ENCODE measurements around a stretch of chr22.

GRCh38 chr22:22424292-22424769 is 84.2 kb downstream of the ZNF280B start:
- RRBS: no CpG with 5 or more reads among the region's 13 CpGs

GRCh38 chr22:22547579-22548132 is 11.4 kb downstream of the PRAME start:
- RRBS: no CpG with 5 or more reads among the region's 1 CpG

DNA sequence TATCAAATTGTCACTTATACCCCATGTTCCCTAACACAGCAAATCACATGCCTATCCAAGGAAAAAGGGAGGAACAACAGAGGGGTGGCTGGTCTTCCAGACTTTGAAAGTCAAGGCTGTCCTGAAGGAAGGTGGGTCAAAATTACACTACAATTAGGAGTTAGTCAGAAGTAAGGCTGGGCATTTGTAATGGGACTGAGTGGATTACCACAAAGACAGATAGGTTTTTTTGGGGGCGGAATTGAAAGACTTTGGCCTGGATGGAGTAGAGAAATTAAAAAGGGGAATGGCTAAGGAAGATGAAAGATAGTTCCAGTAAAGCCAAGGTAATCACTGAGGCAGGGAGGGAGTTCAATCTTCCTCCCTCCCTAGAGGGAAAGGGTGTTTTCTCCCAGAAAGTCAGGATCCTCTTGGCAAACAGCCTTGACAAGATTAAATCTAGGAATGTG is 5.8 kb downstream of the PRAME start:
- RRBS: no CpG with 5 or more reads among the region's 1 CpG

DNA sequence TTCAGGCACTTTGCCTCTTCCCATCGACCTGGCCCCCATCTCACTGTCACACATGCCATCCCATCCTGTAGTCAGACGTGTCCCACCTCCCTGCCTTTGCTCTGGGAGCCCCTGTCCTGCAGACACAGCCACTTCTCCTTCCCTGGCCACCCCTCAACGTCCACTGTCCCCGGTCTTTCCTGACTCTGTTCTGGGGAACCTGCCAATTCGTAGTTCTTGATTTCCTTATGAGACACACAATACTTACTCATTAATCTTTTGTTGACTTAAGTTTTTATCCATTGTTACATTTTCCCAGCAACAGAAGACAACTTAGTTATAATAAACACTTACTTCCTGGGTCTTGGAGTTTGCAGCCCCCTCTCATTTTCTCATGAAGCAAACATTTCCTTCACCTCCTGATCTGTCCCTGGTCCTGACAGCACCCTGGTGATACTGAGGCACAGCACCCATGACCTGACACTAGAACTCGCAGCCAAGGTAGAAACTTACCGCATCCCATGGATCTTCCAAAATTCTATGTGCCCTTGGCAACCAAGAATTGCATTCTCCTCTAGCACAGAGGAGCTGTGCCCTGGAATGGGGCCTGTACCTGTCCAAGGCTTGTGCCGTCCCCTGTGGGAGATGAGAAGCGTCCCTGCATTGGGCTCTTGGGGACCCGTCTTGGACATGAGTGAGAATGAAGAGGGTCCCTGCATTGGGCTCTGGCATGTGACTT is 66.9 kb downstream of the GGTLC2 start:
- RRBS: no CpG with 5 or more reads among the region's 10 CpGs

DNA sequence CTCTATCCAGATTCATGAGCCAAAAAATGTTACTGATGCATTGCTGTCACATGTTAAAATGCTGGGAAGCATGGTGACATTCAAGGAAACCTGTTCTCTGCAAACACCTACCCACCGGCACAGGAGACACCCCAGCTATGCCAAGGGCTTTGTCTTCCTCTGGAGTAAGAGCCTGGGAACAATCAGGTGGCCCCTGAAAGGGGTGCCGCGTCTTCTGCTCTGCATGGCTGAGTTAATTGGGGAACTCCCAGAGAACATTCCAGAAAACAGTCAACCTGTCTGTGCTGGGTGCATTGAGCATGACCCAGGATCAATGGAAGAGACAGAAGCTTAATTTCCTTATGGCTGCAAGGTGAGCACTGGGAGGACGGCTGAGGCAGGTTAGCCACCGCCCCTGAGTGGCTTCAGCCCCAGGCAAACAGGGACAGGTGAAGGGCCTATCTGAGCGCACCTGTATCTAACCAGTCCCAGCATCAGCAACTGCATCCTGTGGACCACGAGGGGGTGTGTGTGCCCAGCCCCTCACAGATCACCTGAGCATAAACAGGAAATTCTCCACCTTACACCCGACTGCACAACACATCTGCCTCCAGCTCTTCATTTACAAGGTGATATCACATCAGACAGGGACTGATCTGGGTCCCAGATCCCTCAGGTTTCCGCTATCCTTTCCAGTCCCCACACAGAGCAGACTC is 108.5 kb downstream of the GGTLC2 start:
- RRBS: no CpG with 5 or more reads among the region's 9 CpGs

DNA sequence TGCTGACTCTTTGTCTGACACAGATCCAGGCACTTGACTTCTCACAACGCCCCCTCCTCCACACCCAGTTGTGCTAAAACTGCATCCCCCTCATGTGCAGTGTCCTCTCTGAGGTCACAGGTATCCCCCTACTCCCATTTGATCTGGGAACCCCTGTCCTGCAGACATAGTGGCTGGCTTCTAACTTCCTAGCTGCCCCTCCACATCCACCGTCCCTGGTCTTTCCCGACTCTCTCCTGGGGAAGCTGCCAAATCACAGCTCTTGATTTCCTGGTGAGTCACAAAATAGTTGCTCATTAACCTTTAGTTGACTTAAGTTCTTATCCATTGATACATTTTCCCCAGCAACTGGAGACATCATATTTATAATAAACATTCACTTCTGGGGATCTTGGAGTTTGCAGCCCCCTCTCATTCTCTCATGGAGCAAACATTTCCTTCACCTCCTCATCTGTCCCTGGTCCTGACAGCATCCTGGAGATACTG is 109.6 kb downstream of the GGTLC2 start:
- RRBS: no CpG with 5 or more reads among the region's 3 CpGs

- RRBS: no CpG with 5 or more reads among the region's 9 CpGs
Measured at GRCh38 chr22:22787703-22788323, 99.8 kb upstream of the IGLL5 start.

DNA sequence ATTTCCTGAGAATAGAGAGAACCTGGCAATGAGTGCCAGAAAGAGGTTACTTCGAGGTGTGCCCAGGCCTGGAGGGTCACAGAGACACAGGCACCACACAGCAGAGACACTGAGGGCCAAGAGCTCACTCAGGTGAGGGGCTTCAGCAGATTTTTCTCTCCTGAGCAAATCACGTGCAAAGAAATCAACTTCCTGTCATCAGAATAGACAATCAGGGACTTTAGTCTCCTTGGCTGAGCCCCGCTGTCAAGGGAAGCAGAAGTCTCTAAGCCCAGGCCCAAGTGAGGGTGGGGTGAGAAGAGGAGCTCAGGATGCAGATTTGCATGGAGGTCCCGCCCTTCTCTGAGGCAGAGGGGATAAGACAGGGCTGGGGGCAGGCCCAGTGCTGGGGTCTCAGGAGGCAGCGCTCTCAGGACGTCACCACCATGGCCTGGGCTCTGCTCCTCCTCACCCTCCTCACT is 65.2 kb upstream of the IGLL5 start:
- RRBS: no CpG with 5 or more reads among the region's 6 CpGs

DNA sequence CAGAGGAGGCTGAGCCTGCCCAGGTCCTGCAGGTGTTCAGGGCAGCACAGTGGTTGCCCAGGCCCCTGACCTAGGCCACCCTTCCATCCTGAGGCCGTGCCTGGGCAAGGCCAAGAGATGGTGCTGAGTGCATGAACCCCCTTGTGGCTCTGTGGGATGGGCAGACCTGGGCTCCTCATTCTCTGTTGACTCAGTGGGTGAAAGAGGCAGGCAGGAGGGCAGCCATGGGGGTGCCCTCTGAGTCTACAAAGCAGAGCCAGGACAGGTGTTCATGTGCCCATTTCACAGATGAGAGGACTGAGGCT is 40.2 kb downstream of the IGLL5 start:
- RRBS: no CpG with 5 or more reads among the region's 1 CpG

DNA sequence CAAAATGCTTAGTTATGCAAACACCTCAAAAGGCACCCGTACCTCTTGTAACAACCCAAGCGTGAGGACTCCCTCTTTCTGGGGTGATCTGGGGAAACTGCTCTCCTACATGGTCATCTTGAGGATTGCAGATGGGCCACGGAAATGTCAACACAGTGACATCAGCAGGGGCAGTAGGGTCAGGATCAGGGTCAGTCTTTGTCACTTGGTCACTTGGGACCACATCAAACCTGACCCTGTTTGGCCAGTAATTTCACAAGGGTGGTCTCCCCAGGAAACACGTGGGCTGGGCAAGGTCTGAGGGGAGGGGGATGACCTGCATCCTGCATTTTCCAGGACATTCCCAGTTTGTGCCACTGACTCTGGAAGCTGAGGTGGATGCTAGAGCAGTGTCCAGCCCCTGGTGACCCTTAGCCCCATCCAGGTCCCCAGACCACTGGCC is 42.2 kb downstream of the IGLL5 start:
- RRBS: no CpG with 5 or more reads among the region's 4 CpGs

DNA sequence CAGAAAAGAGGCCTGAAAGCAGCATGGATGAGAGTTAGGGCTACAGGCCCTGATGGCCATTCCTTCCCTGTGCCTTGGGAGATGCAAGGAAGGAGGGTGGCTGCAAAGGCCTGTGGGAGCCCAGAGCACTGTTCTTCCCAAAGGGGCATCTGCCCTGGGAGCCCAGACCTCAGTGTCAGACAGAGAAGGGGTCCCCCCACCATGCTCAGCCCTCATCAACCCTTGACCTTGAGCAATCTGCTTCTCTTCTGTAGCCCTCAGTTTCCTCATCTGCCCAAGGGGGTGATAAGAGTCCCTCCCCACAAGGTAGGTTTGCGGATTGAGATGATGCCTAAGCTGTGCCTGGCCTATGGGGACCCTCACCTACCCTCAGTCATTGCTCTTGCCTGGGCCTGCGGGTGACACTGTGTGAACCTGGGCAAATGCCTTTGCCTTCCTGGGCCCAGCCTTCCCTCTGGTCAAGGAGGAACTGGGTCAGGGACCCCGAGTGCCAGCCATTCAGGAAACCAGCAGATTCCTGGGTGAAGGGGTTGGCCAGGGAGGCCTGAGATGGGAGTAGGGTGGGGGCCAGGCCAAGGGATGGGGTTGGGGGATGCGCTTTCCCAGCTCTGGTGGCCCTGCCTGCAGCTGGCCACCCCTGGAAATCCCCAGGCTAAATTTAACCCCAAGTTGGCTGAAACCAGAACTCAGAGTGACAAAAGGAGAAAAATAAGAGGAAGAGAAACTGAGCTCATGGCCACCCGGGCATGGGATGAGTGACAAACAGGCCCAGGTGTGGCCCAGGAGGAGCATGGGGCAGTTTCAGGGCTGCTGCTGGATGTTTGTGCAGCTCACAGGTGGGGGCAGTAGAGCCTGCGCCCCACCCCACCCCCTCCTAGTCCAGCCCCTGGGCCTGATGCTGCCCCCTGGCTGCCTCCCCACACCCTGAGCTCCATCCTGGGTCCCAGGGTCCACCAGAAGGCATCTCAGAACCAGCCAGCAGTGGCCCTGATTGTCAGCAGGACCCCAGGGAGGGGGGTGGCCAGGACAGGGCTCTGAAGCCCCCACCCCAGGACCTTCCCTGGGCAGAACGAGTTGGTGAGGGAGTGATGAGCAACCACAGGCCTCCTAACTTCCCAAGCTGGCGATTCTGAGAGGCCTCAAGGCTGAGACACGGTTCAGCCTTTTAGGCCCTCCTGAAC is 47.8 kb downstream of the IGLL5 start:
- RRBS: no CpG with 5 or more reads among the region's 9 CpGs

DNA sequence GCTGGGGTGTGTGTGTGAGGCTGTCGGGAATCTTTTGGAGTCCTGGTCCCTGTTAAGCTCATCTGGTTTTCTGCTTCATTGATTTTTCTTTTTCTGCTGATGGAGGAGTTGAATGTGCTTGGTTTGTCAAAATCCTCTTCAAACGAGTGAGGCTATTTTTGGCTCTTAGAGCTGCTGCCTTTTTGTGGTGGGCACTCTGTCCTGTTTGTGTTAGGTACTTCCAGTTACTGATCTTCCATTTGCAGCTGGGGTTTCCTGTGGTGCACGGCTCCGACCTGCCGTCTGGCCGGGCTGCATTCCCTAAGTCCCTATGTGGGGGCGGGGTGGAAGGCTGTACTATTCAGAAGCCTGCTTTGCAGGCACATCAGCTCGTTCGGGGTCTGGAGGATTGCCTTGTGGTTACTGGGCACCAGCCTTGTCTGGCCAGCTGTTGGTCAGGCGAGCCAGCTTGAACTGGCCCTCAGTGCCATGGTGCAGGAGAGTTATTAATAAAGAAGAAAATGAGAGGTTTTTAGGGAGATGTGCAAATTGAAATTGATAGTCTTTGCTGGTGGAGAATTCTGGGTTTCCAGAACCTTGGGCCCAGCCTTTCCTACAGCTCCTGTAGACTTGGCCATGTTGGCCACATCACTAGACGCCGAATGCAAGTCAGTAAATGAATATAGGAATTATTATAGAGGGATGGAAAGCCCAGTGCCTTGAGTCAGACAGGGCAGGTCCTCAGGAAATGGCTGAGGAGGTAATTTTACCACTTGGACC is 3.1 kb downstream of the BCR start:
- RRBS: no CpG with 5 or more reads among the region's 12 CpGs

GRCh38 chr22:23203449-23203967 is 23.2 kb downstream of the BCR start:
- RRBS: no CpG with 5 or more reads among the region's 5 CpGs

GRCh38 chr22:23215438-23216347 is 35.4 kb downstream of the BCR start:
- RRBS: no CpG with 5 or more reads among the region's 13 CpGs

DNA sequence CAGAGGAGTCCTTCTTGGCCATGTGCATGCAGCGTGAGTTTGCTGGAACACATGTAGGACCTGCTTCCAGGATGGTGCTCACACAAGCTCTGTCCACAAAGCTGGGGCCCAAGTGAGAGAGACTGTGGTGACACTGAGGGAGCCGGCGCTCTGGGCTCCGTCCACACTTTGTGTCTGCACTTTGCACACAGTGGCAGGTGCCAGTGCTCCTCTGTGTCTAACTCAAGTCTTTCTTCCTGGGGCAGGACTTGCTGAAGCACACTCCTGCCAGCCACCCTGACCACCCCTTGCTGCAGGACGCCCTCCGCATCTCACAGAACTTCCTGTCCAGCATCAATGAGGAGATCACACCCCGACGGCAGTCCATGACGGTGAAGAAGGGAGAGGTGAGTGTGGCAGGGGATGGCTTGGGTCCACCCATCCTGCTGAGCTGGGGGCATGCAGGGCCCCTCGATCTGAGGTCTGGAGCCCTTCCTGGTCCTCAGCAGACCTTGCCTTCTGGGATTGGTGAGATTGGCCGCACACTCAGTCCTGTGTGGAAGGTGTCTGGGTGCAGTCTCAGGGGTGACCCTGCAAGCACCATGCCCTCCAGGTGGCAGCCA is 93.2 kb downstream of the BCR start:
- RRBS: no CpG with 5 or more reads among the region's 11 CpGs

- RRBS: 27% methylated on average over 8 of the region's 33 CpGs
Measured at GRCh38 chr22:23281707-23282665, 101.7 kb downstream of the BCR start.

DNA sequence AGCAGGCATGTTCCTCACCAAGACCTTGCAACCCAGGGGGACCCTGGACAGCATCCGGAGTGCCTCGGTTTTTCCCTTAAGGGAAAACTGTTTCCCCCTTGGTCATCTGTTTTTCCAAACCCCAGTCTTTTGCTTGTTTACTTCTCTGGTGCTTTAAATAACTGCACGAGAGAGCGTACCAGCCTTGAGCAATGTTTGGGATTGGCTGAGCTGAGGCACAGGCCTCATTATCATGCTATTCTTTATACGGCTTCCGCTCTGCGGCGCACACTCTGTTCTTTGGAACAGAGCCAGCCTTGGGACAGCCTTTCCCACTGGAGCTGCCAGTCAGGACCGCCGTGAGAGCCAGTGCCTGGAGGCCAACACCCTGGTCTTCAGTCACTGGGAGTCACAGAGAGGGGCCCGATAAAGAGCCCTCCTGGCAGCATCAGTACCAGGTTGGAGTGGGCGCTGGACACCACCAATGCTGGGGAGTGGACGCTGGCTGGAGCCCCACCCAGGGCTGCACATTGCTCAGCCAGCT is 125.6 kb downstream of the BCR start:
- RRBS: 100% methylated on average over 1 of the region's 13 CpGs

GRCh38 chr22:23315481-23316229 is 135.3 kb downstream of the BCR start:
- RRBS: no CpG with 5 or more reads among the region's 16 CpGs

DNA sequence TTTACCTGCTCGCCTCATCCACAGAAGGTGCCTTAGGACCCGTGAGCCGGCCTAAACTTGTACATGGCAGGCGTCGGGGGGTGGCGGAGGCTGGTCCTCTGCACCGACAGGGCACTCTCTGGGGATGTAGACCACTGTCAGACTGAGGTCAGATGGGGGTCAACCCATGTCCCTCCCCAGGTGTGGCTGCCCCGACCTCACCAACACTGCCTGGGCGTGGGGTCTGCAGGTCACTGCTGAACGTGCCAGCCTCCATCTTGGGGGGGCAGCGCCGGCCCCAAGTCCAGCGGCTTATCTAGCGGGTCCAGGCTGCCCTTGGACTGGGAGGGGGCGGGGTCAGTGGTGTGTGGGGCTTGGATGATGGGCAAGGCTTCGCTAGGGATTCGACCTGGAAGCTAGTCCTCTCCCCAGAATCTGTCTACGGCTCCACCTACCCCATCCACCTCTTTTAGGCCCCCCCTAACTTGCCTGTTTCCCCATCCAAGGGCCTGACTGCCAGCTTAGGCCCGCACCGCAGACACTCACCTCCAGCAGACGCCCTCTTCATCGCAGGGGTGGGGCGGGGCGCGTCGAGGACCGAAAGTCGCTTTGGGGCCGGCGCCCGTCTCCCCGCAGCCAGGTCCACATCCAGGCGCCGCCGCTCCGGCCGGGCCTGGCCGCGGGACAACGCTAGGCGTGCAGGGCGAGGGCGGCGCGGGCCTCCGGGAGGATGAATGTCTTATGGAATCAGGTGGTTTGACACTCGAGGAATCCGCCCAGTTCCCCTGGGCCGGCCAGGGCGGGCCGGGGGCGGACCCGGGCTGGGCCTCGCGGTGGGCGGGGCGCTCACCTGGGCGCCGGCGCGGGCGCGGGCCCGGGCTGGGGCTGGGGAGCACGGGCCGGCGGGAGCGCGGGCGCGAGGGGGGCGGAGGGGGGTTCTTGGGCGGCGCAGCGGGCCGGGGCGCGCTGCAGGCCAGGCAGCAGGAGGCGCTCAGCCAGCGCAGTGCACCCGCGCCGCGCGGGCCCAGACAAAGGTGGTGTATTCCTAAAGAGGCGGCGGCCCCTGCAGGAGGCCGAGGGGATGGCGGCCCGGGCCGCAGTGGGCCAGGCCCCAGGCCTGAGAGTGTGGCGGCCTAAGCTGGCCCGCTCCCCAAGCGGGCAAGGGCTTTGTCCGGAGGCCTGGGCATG is 177.9 kb downstream of the IGLL1 start:
- RRBS: 35% methylated on average over 40 of the region's 95 CpGs

DNA sequence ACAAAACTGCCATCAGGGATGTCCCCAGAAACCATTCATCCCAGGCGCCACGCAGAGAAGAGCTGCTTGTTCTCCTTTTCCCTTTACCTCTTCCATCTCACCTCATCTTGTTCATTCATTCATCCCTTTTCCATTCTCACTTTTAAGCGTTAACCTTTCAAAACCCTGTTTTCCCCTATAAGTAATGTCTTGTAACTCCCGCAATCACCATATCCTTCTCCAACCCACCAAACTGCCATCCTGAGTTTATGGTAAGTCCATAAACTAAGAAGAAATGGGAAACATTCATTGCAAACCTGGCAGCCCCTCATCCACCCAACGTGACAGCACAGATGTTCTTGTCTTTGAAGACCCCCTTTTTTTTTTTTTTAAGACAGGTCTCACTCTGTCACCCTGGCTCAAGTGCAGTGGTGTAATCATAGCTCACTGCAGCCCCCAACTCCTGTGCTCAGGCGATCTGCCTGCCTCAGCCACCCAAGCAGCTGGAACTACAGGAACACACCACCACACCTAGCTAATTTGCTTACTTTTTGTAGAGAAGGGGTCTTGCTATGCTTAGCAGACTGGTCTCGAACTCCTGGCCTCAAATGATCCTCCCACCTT is 26.7 kb upstream of the DRICH1 start:
- RRBS: no CpG with 5 or more reads among the region's 7 CpGs